Retinal pigment epithelial cell (primary cell): Measurements from ENCODE around the genes GIPC1 and CLEC17A.

DNA sequence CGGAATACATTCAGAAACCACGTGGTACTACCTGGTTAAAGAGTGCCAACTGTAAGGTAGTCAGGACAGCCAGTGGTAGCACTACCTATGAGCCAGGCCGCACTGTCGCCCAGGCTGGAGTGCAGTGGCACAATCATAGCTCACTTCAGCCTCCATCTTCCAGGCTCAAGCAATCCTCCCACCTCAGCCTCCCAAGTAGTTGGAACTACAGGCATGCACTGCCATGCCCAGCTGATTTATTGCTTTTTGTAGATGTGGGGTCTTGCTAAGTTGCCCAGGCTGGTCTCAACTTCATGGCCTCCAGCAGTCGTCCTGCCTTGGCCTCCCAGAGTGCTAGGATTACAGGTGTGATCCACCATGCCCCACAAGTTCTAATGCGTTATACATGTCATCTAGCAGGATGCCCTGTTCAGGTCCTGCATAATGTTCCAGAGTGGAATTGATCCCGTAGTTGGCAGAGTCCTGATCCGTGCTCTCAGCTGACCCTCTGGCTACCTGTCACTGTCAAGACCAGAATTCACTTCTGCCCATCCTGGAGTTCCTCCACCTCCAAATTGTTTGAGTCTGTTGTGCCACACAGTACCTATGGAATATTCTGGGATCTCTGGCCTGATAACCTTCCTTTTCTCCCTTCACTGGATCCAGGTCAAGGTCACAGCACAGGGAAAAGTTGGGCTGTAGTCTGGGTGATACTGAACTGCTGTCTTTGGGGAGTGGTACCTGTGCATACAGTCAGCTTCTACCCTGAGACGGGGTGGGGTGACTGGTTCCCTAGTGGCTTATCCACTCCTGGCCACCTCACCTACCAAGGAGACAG lies 4.7 kb downstream of the C19orf53 start:
- RRBS, result 95% methylated on average over 1 of the region's 9 CpGs

DNA sequence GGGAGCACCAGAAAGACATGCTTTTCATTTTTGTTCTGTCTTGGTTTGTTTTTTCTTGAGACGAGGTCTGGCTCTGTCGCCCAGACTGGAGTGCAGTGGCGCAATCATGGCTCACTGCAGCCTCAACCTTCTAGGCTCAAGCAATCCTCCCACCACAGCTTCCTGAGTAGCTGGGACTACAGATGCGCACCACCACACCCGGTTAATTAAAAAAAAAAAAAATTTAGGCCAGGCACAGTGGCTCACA lies 6.1 kb upstream of the ZSWIM4 start:
- RRBS, result no CpG with 5 or more reads among the region's 5 CpGs

DNA sequence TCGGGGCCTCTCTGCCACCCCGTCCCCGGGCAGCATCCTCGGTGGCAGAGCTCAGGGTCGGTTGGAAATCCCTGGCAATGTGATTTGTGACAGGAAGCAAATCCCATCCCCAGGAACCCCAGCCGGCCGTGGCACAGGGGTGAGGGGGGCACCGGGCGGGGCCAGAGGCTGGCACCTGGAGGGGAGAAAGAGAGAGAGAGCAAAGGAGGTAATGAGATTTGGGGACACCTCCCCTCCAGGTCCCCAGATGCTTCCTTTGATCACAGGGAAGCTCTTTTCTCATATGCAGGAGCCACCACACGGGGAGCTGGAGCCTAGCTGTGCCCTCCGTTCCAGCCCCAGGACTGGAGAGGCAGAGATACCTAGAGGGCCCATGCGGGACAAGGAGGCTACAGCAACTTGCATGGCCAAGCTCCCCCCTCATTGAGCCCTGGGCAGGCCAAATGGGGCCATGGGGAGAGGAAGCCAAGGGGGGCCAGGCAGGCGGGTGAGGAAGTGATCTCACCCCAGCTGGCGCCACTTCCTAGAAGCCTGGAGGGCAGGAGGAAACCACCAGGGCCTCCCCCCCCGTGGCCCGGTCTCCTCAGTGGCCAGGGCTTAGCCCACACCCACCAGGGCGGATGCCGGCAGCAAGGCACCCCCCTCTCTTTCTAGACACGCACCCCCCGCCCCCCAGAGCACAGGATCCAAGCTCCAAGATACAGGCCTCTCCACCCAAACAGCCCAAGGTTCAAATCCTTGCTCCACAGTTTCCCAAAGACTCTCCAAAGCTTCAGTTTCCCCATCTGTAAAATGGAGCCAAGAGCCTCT lies 40.2 kb upstream of the NANOS3 start:
- RRBS, result 25% methylated on average over 7 of the region's 20 CpGs

DNA sequence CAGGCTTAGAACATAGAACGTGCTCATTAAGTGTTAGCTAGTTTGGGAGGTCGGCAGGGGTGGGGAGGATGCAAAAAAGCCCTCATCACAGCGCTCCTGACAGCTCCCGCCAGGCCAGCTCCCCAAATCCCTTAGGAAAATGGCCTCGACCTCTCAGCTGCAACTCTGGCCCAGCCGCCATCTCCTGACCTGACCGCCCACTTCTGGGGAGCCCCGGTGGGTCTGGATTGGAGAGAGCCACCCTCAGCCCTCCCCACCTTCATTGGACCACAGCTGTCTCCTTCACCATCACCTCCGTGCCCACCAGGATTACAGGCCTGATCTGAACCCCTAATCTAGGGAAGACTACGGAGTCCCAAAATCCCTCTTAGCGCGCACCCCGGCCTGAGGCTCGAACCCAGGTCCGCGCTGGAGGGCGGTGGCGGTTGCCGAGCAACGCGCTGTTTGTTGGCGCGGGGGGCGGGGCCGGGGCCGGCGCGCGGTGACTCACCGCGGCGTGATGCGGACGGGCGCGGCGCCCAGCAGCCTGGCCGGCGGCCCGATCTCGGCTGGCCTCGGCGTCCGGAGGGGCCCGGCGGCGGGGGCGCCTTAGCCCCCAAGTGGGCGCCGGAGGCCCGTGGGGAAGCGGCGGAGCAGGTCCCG lies 26.7 kb upstream of the NANOS3 start:
- RRBS, result under 1% methylated on average over 23 of the region's 54 CpGs

DNA sequence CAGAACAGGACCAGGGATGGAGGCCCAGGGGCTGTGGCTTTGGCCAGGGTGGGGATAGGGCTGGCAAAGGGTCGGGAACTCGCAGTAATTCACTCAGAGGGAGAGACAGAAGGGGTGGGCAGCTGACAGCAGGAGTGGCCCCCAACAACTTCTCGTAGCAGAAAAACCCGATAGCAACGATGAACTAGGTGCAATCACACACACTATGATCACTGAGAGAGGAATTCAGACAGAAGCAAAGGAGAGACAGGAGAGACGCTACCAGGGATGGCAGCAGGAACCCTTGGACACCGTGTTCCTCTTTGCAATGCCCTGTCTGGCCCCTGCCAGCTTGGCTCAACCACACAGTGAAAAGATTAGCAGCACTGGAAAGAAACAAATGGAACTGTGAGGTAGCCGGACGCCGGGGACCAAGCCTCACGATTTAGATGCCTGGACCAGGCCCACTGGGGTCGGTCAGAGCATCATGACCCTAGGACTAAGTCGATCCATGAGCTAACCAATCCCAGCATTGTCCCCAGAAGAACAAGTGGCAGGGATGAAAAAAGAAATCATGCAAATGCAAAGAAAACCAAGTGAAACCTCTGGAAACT lies 23.6 kb downstream of the DCAF15 start:
- RRBS, result no CpG with 5 or more reads among the region's 13 CpGs

GRCh38 chr19:13978167-13979275 lies 26.2 kb downstream of the DCAF15 start:
- RRBS, result 2% methylated on average over 28 of the region's 80 CpGs

DNA sequence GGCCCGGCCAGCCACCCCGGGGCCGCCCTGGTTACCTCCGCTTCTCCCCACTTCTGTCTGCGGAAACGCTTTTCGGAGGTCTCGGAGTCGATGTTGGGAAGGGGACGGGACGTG lies 195 bp downstream of the RFX1 start:
- RRBS, result 2% methylated on average over 5 of the region's 11 CpGs

GRCh38 chr19:14042516-14043437 lies 11.2 kb downstream of the IL27RA start:
- RRBS, result 92% methylated on average over 2 of the region's 20 CpGs

DNA sequence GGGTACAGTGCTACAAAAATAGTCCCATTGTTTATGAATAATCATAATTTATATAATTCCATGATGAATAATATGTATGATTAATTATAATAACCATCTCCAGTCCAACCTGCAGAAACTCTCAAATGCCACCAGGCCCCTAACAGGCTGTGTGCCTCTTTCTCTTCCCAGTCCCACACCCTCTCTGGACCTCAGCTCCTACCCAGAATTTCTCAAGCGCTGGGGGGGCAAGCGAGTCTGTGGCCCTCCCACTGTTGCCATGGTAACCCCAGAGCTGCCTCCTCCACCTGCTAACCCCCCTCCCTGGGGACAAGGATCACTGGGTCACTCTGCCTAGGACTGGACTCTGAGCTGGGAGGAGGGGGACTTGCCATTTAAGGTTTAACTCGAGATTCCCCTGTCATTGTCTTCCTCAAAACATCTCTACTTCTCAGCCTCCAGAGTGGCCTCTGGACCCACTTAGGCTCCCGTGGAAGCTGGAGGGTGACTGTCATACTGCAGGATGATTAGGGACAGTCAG lies 2.3 kb downstream of the PALM3 start:
- RRBS, result no CpG with 5 or more reads among the region's 4 CpGs

DNA sequence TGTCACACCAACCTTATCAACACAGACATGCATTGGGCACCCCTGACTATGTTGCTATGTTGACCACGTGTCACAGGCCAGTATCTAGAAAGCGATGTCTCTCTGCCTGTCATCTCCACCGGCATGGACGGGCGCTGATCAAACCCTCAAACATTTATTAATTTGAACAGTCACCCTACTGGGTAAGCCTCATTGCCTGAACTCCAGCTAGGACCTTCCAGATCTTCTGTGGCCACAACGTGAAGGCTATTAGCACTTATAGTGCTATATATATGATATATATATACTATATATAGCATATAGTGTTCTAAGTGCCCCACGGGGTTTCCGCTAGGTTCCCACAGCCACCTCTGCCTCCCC lies 1.9 kb downstream of the PALM3 start:
- RRBS, result no CpG with 5 or more reads among the region's 8 CpGs

DNA sequence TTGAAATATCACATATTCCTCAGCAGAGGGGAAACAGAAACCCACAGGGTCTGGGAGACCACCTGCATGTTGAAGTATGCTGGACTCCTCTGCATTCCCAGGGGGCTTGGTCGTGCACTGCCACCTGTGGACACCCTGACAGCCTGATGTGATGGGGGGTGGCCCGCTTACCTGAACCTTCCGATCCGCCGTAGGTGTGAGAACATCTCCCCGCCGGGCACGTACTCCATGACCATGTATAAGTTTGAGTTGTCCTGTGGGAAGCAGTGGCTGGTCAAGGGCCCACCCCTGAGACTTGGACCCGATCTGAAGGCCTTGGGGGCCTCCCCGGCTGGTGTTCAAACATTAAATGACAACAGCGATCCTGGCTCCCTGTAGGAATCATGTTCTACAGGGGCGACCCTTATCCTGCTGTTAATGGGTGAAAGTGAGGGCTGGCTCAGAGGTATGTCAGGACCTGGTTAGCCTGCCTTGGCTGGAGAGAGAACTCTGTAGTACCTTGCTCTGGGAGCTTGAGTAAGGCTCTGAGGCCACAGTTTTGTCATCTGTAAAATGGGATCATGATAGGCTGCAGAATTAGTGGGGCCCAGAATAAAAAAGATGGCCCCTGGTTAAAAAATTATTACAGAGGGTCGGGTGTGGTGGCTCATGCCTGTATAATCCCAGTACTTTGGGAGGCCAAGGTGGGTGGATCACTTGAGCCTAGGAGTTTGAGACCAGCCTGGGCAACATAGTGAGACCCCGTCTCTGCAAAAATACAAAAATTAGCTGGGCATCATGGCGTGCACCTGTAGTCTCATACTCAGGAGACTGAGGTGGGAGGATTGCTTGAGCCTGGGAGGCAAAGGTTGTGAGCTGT lies 15.3 kb upstream of the C19orf67 start:
- RRBS, result 100% methylated on average over 2 of the region's 15 CpGs

DNA sequence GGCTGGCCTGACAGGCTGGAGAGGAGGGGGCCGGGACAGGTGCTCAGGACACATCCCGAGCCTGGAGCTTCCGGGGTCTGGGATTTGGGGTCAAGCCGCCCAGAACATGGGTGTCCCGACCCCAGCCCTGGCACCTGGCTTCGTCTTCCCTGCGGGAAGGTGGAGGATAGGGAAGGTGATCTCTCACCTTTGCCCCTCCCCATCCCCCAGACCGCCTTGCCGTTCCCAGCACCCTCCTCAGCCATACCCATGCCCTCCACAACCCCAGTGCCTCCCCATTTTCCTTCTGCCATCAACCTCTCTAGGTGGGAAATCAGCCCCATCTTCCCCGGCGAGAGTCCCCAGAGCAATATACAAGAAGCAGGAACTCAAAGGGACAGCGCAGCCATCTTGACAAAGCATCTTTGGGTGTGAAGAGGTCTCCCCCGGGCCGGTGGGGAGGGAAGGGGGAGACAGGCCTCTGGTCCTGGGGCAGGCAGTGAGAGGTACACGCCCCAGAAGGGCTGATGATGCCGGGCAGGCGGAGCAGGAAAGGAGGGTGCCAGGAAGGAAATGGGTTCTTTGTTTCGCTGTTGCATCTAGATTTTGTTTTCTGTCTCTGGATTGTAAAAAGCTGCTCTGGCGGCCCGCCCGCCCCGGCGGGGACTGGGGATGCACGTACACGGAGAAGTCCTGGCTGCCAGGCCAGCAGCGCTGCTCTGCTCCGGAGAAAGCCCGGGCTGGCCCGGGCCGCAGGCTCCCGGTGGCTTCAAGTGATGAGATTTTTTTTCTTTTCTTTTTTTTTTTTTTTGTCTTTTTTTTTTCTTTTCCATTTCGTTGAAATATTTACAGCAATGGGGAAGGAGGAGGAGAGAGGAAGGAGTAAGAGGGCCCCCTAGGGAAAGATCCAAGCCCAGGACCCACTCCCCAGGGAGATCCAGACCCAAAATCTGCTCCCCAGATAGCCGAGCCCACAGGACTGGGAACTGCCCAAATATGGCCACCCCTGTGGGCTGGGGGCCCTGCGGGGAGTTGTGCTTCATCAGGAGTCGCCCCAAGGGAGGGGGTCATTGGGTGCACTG lies 13.1 kb upstream of the ASF1B start:
- RRBS, result 62% methylated on average over 12 of the region's 35 CpGs

- RRBS, result no CpG with 5 or more reads among the region's 5 CpGs
These were observed 1.4 kb downstream of the ADGRL1 start for GRCh38 chr19:14204664-14204914.

GRCh38 chr19:14372369-14372865 lies 8.8 kb upstream of the ADGRE5 start:
- RRBS, result no CpG with 5 or more reads among the region's 8 CpGs

- RRBS, result no CpG with 5 or more reads among the region's 34 CpGs
These were observed 393 bp upstream of the DDX39A start for GRCh38 chr19:14419453-14420015.

DNA sequence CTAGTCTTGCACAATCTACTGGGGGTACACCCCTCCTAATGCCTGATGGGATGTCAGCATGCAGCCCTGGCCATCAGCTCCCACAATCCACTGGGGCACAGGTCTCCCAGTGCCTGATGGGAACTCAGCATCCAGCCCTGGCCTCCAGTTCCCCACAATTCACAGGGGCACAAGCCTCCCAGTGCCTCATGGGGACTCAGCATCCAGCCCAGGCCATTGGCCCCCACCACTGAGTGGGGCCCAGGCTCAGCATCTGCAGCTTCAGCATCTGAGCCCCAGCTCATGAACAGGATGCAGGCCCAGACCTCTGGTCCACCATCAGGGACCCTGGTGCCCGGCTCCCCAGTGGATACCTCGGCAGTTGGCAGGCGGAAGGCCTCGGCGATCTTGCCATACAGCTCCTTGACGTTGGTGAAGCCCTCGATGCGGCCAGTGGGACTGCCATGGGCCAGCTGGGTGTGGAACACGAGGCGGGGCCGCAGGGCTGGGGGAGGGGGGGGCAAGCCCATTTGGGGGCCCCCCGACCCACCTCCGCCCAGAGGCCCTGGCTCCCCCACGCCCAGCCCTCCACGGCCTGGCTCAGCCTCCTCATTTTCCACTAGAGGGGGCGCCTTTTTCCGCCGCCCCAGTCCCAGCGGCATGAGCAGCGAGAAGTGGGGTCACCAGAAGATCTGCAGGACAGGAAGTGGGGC lies 7.3 kb upstream of the PTGER1 start:
- RRBS, result no CpG with 5 or more reads among the region's 20 CpGs

DNA sequence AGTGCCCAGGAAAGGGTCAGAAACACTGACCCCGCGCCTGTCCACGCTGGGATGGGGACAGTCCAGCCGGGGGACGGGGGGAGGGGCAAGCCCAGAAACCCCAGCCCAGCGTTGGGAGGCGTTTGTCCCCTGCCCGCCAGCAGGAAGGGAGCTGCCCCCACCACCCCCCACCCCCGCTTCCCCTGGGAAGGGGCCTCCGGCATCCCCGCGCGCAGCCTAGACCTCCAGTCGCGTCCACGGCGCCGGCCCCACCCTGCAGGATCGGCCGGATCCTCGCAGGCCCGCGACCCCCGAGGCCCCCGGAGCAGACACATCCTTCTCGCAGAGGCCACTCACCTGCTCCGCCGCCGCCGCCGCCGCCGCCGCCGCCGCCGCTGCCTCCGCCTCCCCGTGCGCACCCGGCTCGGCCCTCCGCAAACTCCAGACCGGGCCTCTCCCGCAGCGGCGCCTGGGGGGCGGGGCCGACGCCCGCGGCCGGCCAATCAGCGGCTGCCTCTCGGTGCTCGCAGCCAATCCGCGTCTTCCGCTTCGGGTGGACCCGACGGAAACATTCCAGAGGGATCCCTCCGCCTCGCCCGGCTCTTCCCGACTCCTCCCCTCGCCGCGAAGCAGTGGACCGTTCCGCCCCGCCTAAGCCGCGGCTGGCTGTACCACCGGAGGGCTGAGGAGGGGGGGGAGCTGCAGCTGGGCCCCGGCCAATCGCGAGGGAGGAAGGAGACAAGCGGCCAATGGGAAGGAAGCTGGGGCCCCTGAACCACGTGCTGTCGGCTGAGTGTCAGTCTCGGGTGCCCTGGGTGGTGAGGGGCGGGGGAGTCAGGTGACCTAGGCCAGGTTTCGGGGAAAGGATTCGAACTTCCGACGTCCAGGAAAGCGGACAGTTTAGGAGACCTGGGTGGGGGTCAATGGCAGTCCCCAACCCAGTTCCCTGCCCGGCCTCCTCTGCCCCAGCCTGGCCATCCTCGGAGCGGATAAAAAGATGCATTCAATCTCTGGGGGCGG lies at the start of gene GIPC1:
Gene GIPC1 (minus strand): TSS at position 427 of the 999 bp plus-strand sequence.
- RRBS, result 1% methylated on average over 45 of the region's 92 CpGs

- RRBS, result 96% methylated on average over 3 of the region's 41 CpGs
These were observed 7.8 kb downstream of the NDUFB7 start for GRCh38 chr19:14563791-14564711.

DNA sequence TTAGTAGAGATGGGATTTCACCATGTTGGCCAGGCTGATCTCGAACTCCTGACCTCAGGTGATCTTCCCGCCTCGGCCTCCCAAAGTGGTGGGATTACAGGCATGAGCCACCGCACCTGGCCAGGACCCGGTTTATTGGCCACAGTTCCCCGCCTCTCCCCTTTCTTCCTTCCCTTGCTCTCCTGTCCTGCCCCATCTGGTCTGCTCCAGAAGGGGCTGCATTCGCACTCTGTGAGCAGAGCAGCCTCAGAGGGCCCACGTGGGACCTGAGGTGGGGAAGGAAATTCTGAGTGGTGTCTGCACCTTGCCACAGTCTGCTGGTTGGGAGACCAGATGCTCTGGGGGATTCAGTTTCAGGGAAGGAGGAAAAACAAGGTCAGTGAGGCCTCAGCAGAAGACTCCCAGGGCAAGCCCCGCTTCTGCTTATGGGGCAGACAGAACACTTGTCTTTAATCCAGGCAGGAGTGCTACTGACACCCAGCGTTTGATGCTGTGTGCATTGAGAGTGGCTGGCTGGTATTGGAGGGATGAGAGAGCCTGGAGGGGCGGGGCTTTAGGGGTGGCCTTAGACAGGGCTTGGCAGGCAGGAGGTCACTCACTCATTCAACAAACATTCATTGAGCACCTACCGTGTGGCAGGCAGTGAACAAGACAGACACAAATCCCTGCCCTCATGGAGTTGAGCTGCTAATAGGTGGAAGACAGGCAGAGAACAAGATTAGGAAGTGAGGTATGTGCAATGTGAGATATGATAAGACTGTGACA lies 5.0 kb upstream of the CLEC17A start:
- RRBS, result no CpG with 5 or more reads among the region's 12 CpGs

GRCh38 chr19:14582787-14583357 lies at the start of gene CLEC17A:
CLEC17A (plus strand) TSS chr19:14583084.
- RRBS, result no CpG with 5 or more reads among the region's 8 CpGs